Bronchial lymph node (tissue), 1 donor: ENCODE data around the genes ATOSA, RFX7 and TEX9.

DNA sequence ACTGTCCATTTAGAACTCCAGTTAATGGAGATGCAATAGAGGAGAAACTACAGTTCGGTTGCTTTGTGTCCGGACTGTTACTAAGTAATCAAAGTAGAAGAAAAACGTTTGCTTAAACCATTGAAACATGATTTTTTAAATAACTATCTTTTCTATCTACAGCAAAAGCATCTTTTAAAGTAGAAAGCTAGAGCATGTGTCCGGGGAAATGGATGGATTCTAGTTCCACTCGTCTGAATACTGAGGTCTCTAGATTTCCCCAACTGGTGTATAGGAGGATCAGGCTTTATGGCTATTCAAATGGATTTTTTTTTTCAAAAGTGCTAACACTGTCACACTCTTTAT lies 1.2 kb downstream of the MYO5C start:
- PRO-cap = no peak

GRCh38 chr15:52466065-52466830 lies 62.4 kb downstream of the MYO5A start:
- PRO-cap = bidirectional peak, plus-strand start at chr15:52466378, minus-strand start at chr15:52466222

DNA sequence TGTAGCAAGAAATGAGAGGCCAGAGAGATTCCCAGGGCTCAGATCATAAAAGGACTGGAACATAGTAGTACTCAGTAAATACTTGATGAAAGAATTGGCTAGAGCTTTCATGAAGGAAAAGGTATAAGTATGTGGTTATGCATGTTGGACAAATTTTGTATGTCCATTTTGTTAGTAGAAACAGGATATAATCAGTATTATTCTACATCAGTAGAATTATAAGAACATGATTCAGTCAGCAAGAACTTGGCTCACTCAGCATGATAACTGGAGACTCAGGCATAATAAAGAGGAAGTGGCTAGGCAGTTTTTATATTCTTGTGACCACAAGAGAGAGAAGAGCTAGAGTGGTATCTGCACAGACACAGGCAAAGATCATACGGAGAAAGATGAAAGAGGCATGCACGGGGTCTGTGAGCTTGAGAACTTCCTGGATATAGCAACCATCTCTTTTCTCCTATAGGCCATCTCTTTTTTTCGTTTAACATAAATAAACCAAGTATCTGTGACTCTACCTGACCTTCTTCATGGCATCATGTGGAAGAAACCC lies 46.8 kb downstream of the MYO5A start:
- PRO-cap = bidirectional peak, plus-strand start at position 339 of the sequence, minus-strand start at position 326 of the sequence

GRCh38 chr15:52518845-52519338 lies 9.8 kb downstream of the MYO5A start:
- PRO-cap = no peak

GRCh38 chr15:52568113-52568394 lies 776 bp downstream of the ARPP19 start:
- PRO-cap = no peak

DNA sequence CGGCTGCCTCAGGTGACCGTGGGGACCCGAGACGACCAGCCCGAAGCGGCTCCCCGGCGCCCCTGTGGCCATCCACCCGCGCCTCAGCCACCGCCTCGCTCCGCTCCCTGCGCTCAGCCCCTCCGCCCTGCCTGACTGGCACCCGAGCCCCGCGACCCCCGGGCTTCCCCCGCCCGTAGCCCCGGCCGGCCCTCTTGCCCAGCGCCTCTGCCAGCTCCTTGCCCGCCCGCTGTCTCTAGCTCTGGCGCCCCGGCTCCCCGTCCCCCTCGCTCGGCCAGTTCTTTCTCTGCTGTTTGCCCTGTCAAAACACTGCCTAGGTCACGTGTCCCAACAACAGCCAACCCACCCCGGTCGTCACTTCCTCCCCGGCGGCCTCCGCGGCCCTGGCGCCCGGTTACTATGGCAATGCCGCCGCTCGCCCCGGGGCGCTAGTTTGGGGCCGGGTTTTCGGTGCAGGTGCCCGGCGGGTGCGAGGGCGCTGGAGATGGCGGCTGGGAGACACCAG lies at the start of gene ATOSA:
Gene ATOSA (minus strand): TSS at position 311 of the 505 bp plus-strand sequence.
- PRO-cap = bidirectional peak, plus-strand start at position 431 of the sequence, minus-strand start at position 276 of the sequence

GRCh38 chr15:52780559-52781133 lies 9.5 kb downstream of the ONECUT1 start:
- PRO-cap = no peak

DNA sequence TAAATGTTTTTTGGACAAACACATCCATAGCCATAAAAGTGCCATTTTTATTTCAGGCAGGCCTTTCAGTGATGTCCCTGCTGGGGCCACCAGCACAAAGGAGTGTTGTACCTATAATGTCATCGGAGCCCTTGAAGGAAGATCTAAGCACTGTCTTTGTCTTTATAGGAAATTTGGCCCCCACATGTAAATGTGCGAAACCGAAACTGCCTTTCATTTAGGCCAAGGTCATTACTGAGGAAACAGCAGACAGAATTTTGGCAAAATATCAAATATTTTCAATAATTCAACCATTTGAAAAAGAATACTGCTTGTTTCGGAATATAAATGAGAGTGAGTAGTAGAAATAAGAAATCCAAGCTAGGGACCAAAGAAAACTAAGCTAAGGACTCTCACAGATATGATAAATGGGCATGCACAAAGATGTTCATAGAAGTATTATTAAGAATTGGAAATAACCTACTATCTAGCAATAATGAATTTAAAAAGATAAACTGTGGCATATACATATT lies 310.8 kb downstream of the WDR72 start:
- PRO-cap = no peak

GRCh38 chr15:53455366-53455628 lies 304.2 kb downstream of the WDR72 start:
- PRO-cap = no peak

GRCh38 chr15:53791628-53791847 lies 32.1 kb upstream of the WDR72 start:
- PRO-cap = no peak

DNA sequence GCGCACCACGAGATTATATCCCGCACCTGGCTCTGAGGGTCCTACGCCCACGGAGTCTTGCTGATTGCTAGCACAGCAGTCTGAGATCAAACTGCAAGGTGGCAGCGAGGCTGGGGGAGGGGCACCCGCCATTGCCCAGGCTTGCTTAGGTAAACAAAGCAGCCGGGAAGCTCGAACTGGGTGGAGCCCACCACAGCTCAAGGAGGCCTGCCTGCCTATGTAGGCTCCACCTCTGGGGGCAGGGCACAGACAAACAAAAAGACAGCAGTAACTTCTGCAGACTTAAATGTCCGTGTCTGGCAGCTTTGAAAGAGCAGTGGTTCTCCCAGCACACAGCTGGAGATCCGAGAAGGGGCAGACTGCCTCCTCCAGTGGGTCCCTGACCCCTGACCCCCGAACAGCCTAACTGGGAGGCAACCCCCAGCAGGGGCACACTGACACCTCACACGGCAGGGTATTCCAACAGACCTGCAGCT lies 132.4 kb downstream of the RSL24D1 start:
- PRO-cap = no peak

- PRO-cap = no peak
These were observed 70.5 kb downstream of the RSL24D1 start for GRCh38 chr15:55126330-55126611.

GRCh38 chr15:55282093-55283265 lies 7.1 kb downstream of the RAB27A start:
- PRO-cap = no peak

DNA sequence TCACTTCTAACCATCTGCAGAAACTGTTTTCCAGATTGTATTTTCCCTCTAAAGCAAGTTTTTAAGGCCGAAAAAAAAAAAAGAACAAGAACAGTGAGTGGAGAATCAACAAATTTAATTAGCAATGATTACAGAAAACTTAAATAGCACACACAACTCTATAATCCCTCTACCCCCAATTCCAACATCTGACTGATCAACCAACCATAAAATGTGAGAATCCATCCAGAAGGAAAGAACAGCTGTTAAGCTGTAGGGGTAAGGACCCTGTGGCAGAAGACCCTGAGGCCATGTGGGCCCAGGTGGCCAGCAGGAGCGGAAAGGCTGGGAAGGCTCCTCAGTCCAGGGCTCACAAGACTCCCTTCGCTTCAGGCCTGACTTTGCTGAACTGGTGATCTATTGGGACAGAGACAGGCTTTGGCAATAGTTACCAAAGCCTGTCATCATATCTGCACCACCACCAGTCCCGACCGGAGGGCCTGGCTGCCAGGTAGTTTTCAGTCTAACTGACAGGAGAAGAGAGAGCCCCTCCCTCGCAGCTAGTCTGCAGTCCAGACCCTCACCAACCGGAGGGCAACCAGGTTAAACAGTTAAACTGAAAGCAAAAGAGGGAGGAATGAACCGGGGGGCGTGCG lies 745 bp downstream of the RAB27A start:
- PRO-cap = unidirectional peak, plus-strand start at position 463 of the sequence; unidirectional peak, plus-strand start at position 500 of the sequence

DNA sequence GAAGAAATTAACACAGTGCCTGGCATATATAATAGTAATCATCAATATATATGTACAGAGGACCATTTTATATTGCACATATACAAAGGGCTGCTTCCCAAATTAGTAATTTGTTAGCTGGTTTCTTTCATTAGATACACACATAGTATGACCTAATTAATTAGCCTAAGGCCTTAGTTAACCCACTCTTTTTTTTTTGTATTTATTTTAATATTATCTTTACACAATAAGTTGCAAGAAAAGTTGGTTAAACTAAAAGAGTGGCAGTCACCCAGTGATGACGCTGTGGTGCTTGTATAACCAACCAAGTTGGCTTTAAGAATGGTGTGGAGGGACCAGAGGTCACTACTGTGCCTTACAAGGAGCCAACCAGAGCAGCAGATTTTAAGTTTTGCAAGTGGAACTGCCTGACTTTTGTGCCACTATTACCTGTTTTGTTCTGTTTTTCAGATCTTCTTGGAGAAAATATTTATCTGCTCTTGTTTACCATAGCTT lies 850 bp downstream of the PIGB start:
- PRO-cap = no peak

GRCh38 chr15:55909046-55909852 lies 84.2 kb downstream of the NEDD4 start:
- PRO-cap = no peak

DNA sequence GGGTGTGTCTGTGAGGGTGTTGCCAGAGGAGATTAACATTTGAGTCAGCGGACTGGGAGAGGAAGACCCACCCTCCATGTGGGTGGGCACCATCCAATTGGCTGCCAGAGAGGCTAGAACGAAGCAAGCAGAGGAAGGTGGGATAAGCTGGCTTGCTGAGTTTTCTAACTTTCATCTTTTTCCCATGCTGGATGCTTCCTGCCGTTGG lies 25.7 kb upstream of the NEDD4 start:
- PRO-cap = no peak

- PRO-cap = no peak
These were observed 13.6 kb downstream of the RFX7 start for GRCh38 chr15:56230040-56230503.

- PRO-cap = bidirectional peak, plus-strand start at chr15:56243952, minus-strand start at chr15:56243835
These were observed at the start of gene RFX7 for GRCh38 chr15:56243554-56244104. TSS of gene RFX7 (minus strand) at chr15:56243879.

DNA sequence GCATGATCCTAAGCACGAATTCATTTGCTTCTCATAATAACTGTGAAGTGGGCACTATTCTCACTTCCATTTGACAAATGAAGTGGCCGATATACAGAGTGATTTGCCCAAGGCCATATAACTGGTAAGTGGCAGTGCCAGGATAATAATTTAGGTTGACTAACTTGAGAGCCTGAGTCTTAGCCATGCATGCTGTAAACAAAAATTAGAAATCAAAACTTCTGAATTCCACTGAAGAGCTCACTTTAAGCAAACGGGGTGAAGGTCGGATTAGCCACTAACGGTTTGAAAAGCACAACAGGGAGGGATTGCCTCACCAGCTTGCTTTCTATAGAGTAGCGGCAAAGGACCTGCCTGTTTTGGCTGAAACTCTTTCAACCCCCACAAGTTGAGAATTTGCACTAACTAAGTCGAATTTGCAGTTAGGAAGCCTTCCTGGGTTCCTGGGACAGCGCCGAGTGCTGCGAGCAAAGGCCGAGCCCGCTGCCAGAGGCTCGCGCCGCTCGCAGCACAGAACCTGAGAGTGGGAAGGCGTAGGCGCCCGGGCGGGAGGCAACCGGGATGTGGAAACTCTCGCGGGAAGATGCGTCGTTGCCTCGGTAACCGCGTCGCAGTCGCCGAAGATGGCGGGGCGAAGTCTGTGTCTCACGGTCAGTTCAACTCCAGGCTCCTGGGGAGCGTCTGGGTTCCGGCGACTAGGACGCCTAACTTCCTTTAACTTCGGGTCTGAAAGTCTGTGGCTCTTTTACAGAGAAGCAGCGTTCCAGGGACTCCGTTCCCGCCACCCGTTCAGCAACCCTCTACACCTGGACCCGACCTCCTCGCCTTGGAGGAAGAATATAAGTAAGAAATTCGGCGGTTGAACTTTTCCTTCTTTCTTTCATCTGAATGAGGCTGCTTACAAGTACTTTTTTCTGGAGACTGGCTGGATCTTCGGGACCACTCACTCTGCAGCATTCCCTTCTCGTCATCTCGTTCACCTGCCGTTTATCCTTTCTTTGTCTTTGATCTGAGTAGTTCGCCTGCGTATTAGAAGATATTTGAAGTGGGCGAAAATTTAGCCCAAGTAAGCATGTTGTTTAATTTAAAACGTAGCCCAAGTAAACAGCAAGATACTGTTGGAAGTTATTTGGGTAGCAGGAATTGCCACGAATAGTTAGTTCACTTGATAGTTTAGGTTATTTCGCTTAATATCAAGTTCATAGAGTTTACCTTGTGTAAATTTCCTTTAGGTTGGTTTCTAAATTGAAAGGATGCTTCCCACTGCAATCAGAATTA lies at the start of gene TEX9:
Gene TEX9 (plus strand): TSS at position 599 of the 1,278 bp plus-strand sequence.
- PRO-cap = bidirectional peak, plus-strand start at position 620 of the sequence, minus-strand start at position 519 of the sequence